Vein endothelial cell (primary cell): Measurements from ENCODE around the gene GFRA1.

DNA sequence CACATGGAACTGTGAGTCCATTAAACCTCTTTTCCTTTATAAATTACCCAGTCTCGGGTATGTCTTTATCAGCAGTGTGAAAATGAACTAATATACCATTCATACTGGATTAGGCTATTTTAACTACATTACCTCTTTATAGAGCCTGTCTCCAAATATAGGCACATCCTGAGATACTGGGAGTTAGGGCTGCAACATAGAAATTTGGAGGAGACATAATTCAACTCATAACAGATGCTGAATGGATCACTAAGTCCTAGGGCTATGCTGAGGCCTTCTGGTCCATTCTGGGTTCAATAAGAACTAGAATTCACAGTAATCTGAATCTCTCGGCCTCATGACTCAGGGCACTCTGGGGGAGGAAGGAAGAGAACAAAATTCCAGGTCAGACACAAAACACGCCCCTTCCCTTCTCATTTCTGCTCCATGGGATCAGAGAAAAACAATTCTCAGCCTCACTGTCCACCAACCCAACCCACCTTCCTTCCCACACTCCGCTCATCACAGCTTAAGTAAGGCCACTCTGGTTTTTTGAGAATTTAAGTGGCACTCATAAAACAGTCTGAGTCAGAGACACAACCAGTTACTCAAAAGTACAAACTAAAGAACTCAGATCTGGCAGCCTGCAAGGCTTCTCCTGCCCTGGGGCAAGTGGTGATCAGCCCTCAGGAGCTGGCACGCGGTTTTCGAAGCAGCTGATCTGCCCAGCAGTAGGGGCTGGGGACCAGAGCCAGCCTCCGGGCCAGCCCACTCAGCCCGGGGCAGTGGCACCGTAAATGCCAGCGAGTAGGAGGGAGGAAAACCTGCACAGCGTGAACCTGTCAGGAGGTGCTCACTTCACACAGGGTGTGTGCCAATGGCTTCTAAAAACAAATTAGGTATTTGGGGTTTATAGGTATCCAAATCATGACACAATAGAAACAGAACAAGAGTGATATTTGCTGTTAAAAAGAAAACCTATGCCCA, 38.9 kb upstream of the ABLIM1 start:
- CAGE, long polyA plus RNA, result no peak

- CAGE, long polyA plus RNA, result no peak
These were observed 55.2 kb upstream of the FHIP2A start for GRCh38 chr10:114766301-114766834.

DNA sequence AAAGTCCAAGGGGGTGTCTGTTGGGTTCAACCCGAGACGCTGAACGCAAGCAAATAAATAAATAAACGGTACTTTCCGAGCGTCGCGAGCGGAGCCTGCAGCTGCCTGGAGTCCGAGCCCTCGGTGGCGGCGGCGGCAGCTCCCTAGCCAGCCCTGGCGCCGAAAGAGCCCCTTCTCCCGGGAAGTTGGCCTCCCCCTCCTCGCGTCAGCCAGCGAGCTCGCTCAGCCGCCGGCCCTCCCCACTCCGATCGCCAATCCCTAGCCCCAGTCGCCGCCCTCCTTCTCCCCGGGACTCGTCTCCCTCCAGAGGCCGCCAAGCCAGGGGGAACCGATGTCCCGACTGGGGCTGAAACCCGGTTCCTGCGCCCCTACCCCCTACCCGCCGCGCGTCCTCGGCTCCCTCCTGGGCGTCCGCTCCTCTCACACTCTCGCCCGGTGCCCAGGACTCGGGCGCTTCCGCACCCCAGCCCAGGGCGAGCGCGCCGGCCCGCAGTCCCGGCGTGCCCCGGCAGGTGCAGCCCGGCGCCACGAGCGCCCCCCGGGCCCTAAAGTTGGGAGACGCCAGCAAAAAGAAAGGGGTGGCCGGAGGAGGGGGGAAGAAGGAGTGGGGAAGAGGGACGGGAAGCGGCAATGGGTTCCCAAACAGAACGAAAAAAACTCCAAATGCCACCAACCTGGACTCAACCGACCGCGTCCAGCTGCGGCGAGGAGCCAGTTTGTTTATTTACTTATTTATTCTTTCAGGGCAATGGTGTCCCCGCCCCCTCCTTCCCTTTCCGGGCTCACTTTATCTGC, at the start of gene GFRA1:
Gene GFRA1, minus strand, starts transcription at position 718 of the 795 bp plus-strand sequence.
- CAGE, long polyA plus RNA, result no peak

GRCh38 chr10:116774706-116775197, 32.4 kb upstream of the HSPA12A start:
- CAGE, long polyA plus RNA, result no peak

GRCh38 chr10:116937273-116937596, 67.8 kb downstream of the SHTN1 start:
- CAGE, long polyA plus RNA, result no peak

- CAGE, long polyA plus RNA, result no peak
These were observed 22.2 kb upstream of the KCNK18 start for GRCh38 chr10:117174812-117175703.

DNA sequence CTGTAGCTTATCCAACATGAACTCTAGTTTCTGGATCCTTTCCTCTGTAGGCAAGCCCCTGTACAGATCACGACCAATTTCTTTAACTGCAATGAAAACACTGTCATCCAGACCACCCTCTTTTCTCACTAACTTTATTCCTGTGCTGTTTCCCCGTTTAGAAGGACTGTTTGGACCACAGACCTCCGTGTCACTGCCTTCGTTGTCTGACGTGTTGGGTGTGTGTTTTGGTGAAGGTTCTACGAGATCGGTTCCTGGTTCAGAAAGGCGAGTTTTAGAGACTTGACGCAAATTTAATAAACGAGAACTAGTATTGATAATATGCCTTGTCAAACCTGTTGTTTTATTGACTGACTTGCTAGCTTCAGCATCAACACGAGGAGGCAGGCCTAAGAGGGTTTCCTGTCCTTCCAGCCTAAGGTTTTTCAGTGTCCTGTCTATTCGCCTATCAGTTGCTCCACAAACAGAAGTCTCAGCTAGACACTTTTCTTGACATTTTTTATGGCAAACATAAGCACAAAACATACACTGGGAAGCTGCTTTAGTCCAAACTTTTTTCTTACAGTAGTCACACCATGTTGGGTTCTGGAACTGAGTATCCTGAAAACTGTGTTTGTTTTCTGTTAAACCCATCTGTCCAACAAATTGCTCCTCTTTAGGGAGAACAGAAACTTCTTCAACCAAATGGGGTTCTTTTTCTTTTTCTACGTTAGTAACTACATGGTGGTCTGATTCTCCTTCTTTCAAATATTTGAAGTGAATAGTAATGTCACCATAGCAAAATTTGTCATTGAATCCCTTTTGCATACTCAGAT, 42.9 kb downstream of the SLC18A2 start:
- CAGE, long polyA plus RNA, result no peak

- CAGE, long polyA plus RNA, result no peak
These were observed 2.7 kb downstream of the PDZD8 start for GRCh38 chr10:117372416-117373001.

DNA sequence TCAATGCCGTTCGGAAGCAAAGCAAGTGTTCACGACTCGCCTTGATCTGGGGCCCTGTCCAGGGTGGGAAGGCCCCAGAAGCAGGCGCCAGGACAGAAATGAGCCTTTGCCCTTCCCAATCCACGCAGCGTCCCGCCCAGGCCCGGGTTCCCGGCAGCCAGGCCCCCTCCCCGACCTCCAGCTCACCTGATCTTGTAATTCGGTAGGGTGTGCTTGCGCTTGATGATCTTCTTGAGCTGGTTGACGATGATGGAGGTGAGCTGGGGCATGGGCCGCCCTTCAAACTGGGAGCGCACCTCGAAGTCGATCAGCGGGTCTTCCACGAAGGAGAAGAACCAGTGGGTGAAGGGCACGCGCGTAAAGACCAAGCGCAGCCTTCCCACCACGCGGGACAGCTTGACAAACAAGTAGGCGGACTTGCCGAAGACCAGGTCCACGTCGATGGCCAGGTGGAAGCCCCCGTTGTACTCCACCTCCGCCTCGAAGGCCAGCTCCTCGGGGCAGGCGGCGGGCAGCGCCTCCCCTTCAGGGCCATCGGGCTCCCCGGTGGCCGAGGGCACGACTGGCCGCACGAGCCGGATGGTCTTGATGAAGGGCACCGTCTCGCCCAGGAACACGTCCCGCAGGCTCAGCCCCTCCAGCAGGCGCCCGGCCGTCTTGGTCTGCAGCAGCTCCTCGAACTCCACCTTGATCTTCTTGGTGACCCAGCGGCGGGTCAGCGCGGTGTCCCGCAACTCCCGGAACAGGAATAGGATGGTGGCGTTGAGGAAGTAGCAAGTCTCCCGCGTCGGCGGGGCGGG, 870 bp downstream of the PDZD8 start:
- CAGE, long polyA plus RNA, result no peak

GRCh38 chr10:117533868-117534708, 8.5 kb upstream of the EMX2 start:
- CAGE, long polyA plus RNA, result no peak

DNA sequence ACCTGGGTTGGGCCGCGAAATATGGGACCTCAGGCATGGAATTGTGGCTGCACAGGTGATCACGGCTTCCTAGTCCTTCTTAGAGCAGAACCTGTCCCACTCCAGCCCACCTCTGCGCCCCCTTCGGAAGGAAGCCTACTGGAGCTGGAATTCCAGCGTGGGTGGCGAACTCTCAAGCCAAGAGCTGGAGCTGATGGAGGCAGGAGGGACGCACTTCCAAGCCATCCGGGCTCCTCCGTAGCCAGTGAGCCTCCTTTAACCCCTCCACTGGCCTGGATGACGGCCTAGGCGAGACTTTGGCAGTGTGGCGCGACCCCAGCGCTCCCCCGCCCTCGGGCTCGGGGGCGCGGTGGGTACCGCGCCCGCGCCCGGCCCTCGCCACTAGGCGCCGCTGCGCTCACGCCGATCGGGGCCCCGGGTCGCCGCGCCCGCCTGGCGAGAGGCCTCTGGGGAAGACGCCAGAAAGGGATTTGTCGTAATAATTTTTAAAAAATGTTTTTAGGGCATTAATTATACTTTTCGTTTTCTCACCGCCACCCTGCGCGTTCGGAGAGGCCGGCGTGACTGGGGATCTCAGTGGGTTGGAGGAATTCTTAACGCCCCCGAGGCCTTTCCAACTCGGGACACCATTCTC, 5.1 kb upstream of the EMX2 start:
- CAGE, long polyA plus RNA, result no peak

GRCh38 chr10:117540084-117540730, 2.3 kb upstream of the EMX2 start:
- CAGE, long polyA plus RNA, result no peak

DNA sequence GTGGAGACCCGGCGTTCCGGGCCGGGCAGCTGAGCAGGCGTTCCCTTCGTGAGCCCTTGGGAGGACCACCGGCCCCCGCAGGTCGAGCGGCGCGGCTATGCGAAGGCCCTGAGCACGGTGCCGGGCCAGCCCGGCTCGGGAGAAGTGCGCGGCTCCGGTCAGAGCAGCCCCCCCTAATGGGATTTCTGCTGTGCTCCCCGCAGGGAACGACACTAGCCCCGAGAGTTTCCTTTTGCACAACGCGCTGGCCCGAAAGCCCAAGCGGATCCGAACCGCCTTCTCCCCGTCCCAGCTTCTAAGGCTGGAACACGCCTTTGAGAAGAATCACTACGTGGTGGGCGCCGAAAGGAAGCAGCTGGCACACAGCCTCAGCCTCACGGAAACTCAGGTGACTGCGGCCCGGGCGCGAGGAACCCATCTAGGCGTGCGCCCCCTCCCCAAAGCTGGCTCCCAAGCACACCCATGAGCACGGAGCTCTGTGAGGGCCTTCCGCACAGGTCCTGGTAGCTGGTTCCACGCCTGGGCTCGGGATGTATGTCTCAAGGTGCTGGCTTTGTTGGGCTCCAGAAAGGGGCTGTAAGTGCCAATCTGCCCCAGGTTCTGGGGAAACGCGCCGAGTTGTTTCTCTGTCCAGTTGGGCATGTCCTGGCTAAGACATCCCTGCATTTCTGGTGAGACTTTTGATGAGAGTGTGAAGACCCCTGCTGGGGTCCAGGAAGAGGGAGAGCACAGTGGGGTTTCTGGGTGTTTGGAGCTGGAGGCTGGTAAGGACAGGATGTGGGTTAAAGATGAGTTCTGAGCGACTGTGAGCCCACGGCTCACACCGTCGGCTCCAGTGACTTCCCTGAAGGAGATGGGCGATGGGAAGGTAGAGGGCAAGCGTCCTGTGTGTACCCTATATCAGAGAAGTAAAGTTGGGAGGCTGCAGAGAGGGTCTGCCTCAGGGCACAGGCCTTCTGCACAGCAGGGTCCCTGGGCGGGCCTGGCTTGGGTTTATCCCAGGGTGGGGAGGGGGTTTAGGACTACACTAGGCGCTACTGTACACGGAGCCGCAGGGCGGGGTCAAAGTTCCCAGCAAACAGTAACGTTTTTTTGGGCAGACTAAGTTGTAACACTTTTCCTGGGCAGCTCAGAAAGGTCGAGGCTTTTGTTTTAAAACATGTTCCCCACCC, 3.3 kb downstream of the EMX2 start:
- CAGE, long polyA plus RNA, result no peak

- CAGE, long polyA plus RNA, result no peak
These were observed 5.5 kb downstream of the EMX2 start for GRCh38 chr10:117547734-117548775.

DNA sequence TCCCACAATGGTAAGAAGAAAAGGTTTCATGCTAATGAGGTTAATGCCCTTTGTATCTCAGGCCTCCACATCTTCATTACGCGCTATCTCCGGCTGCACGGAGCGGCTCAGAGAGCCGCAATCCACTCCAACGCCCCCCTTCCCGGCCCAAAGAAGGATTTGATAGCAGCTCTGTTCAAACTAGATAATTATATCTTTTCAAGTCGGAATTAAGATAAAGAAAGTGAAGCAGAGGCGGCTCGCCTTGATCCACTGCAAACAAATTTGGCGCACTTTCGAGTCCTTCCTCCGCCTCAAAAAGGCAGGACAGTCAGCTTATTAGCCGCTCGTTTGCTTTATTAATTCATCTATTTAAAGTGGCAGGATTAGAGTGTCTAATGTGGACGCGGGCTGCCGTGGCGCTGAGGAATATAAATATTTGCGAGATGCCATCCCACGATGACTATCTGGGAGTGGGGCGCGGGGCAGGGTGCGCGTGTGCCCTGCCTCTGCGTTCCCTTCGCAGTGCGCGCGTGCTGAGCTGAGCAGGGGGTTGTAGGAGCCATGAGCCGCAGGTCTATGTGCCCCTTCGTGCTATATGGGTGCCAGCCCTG, 8.9 kb downstream of the EMX2 start:
- CAGE, long polyA plus RNA, result no peak

- CAGE, long polyA plus RNA, result no peak
These were observed 14.3 kb downstream of the RAB11FIP2 start for GRCh38 chr10:118032406-118032841.

DNA sequence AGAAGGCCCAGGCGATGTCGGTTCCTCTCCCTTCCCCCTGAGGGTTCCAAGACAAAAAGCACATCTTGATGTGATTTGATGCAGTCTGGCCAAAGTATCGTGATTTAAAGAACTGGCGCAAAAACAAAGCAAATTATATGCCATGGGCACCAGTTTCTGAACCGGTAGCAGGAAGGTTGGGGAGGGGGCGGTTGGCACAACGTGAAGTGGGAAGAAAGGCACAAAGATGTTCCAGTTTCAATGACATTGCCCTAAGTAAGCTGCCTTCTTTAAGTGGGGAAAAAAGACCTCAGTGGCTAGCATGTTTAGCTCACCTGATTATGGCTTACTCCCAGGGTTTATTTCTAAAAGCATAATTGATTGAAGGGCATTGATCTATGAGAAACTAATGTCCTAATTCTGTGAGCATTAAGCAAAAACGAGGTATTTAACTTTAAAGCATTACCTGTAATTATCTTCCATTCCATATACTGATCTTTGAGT, 72.6 kb downstream of the FAM204A start:
- CAGE, long polyA plus RNA, result no peak

GRCh38 chr10:118625553-118625940, 30.1 kb upstream of the PRLHR start:
- CAGE, long polyA plus RNA, result no peak

GRCh38 chr10:118759848-118760252, 5.1 kb upstream of the CACUL1 start:
- CAGE, long polyA plus RNA, result no peak

DNA sequence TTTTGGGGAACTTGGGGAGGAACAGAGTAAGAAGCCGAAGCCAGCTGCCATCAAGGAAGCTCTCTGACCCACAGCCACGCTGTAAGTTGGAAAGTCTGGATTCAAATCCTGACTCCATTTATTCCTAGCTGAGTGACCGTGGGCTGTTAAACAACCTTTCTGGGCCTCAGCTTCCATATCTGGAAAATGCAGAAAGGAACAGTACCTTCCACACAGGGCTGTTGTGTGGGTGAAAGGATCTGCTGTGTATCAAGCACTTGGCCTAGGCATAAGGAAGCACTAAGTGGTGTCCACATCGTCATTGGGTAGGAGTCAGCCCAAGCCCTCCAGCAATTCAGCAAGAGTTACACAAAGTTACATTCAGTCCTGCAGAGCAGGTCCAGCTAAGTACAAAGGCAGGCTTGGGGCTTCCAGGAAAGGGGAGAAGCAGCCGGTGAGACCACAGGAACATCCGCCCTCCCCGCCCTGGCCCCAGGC, 69.5 kb upstream of the NANOS1 start:
- CAGE, long polyA plus RNA, result no peak